Islet of Langerhans (tissue), 1 donor: ENCODE data around the genes CFHR5, ASPM and CRB1.

GRCh38 chr1:196977077-196977778 lies at the start of gene CFHR5:
CFHR5 (plus strand) TSS chr1:196977556.
- RRBS: no CpG with 5 or more reads among the region's 8 CpGs

DNA sequence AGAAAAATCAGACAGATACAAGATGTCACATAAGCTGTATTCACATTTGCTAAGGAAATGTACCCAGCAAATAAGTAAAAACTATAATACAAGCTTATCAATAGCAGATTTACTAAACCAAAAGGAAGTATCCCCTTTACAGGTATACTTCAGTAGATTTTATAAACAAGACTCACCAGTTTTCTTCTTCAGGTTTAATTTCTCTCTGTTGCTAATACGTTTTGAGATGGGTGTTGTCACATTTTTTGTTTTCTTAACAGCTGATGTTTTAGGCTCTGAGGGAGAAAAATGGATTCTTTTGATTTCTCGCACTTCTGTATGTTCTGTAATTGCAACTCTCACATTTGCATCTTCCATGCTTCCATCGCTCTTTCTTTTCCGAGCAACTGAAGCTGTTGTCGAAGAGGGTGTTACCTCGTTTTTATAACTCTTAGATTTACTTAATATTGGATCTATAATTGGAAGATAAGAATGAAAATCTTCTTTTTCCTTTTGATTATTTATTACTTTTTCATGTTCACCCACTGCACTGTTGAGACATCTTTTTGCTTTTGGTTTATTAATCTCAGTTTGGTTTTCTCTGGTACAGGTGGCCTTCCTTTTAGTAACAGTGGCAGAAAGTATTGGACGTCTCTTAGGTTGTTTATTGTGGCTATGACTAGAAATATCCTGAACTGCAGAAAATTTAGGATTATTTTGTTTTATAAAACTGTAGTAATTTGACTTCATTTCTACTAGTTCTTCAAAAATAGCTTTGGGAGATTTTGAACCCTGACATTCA lies 4.1 kb downstream of the ASPM start:
- RRBS: no CpG with 5 or more reads among the region's 7 CpGs

- RRBS: 4% methylated on average over 29 of the region's 60 CpGs
Observed at GRCh38 chr1:197145780-197146766, at the start of gene ASPM. ASPM (minus strand) TSS chr1:197146669.

DNA sequence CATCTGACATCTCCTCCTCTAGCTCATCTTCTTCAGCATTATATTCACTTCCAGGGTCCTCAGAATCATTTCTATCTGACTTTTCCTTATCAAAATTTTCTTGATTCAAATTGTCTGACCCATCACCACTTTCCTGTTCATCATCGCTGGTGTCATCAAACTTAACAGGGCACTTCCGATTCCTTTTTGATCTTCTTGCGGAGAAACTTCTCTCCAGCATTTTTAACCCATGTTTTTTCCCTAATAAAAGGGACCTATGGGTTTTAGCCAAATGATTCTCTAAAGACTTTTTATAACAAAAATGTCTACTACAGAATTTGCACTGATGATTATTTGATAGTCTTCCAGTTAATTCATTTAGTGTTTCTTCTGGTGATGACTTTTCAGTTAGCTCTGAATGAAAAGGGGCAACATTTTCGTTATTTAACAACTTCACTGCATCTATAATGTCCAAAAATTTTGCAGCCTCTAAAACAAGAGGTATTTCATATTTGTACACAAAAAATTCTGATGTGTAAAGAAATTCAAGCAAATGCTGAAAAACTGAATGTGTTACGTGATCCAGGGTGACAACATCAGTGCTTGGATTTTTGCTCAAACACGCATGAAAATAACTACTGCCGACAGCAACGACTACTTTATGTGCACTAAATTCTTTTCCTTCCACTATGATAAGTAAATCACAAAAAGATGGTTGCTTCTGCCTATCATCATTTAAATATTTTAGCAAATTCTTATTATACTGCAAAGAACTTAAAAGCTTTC lies 1.4 kb downstream of the ZBTB41 start:
- RRBS: no CpG with 5 or more reads among the region's 8 CpGs

DNA sequence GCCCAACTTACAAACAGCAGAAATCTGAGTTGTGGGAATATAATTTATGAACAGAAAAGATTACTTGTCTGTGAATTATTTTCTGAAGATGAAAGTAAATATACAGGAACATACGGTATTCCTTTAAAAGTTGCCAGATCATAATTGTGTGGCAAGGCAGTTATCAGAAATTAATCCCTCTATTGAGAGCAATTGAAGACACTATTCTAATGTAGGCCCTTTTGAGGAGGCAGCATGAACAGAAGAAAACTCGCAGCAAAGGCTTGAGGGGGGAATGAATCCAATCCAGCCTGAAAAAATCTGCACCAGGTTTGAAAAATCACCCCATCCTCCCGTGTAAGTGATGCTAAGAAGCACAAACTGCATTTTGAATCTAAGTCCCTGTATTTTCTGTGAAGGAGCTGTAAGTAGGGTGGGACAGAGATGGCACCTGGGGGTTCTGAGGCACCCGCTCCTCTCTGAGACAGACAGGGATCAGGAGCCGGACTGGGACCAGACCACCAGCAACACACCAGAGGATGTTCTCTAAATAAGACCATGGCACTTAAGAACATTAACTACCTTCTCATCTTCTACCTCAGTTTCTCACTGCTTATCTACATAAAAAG lies at the start of gene CRB1:
Gene CRB1 (plus strand): TSS at position 377 of the 608 bp plus-strand sequence.
- RRBS: no CpG with 5 or more reads among the region's 5 CpGs

GRCh38 chr1:197464041-197464450 lies 196.0 kb downstream of the CRB1 start:
- RRBS: no CpG with 5 or more reads among the region's 7 CpGs

GRCh38 chr1:197774481-197775099 lies 690 bp downstream of the DENND1B start:
- RRBS: 2% methylated on average over 30 of the region's 47 CpGs

DNA sequence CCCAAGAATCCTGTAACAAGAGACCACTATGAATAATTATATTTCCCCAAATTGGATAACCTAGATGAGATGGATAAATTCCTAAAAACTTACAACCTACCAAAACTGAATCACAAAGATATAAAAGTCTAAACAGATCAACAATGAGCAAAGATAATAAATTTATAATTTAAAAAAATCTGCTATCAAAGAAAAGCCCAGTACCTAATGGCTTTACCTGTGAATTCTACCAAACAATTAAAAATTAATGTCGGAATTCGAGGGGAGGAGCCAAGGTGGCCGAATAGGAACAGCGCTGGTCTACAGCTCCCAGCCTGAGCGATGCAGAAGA lies 26.8 kb upstream of the DENND1B start:
- RRBS: no CpG with 5 or more reads among the region's 5 CpGs

- RRBS: no CpG with 5 or more reads among the region's 12 CpGs
Observed at GRCh38 chr1:198157921-198158622, 1.3 kb downstream of the NEK7 start.

- RRBS: 6% methylated on average over 2 of the region's 40 CpGs
Observed at GRCh38 chr1:198158623-198159627, 2.1 kb downstream of the NEK7 start.

DNA sequence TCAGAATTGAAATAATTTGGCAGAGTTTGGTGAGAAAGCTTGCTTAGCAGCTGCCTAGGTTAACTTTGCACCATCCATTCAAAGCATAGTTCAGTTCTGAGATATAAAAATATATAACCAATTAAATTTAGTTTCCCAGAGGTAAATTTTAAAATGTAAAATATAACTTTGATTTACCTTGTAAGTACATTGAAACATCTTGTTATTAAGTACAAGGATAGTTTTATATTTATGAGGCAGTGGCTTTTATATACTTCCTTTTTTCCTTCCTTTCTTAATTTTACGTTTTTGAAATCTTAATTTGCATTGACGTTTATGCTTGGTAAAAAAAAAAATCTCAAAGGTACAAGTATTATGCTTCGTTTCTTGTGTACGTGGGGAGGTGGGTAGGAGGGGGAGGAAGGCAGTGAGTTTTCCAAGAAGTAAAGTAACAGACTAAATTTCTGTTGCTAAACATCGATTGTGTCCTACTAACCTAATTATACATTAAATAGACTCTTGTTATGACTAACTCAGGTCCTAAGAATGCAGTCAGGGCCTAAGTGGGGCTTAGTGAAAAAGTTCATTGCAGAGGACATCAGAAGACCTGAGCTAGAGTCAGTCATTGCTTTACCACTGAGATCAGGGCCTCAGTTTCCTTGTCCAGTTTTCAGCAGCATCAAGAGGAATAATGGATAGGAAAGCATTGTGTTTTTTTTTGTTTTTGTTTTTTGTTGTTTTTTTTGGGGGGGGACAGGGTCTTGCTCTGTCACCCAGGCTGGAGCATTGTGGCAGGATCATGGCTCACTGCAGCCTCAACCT lies 17.4 kb downstream of the NEK7 start:
- RRBS: no CpG with 5 or more reads among the region's 5 CpGs

DNA sequence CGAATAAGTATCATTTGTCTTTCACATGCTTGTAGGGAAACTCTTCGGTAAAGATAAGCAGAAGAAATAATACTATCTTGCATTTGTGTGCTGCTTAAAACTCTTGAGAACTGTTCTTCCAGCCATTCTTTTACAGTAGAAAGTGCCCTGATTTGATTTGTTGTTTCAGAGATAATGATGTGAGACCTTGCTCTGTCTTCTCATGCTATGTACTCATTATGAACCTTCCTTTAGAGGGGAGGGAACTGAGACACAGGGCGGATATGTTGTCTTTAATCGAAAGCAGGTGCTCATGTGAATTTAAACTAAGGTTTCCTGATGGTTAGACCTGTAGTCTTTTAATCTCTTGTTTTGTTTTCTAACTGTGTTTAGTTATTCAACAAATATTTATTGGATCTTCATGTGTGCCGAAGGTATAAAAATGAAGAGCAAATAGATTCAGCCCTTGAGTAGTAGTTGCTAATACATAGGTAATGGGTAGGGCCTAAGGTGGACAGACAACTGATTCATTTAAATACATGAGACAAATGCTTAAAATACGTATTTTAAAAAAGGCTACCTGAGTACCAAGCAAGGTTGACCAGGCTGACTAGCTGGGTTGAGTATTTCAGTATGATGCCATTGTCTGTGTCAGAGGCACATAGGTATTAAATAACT lies 19.1 kb downstream of the NEK7 start:
- RRBS: no CpG with 5 or more reads among the region's 6 CpGs

DNA sequence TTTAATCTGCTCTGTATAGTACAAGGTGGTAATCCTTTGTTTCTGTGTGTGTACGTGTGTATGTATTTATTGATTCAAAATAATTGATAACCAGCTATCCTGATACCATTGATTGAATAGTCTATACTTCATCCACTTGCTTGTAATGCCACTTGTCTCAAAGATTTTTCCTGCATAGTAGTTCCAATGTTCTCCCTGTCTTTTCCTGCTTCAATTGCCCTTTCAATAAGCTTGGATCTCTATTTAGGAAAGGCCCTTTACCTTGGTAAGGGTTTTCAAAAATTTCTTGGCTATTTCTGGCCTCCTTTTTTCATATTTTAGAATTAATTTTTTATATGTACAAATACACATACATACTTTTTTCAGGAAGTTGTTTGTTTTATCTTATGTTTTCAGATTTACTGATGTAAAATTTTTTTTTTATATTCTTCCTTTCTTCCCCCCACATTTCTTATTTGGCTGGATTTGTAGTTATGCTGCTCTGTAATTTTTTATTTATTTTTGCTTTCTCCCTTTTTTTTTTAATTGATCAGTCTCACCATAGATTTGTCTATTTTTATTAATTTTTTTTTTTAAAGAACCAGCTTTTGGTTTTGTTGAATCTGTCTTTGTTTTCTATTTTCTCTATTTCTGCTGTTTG lies 35.1 kb downstream of the NEK7 start:
- RRBS: no CpG with 5 or more reads among the region's 1 CpG

DNA sequence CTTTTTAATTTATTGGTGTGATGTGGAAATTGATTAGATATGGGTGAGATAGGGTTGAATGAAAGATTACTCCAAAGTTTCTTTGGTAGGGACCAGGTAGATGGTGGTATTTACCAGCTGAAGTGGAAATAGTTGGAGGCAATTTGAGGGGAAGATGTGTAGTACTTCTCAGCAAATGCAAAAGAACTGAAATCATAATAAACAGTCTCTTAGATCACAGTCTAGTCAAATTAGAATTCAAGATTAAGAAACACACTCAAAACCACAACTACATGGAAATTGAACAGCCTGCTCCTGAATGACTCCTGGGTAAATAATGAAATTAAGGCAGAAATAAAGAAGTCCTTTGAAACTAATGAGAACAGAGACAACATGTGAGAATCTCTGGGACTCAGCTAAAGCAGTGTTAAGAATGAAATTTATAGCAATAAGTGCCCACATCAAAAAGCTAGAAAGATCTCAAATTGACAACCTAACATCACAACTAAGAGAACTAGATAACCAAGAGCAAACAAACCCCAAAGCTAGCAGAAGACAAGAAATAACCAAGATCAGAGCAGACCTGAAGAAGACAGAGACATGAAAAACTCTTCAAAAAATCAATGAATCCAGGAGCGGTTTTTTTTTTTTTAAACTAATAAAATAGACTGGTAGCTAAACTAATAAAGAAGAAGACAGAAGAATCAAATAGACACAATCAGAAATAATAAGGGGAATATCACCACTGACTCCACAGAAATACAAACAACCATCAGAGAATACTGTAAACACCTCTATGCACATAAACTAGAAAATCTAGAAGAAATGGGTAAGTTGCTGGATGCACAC lies 35.8 kb downstream of the NEK7 start:
- RRBS: no CpG with 5 or more reads among the region's 1 CpG

- RRBS: no CpG with 5 or more reads among the region's 5 CpGs
Observed at GRCh38 chr1:198253543-198254270, 96.9 kb downstream of the NEK7 start.

GRCh38 chr1:198263938-198264392 lies 107.2 kb downstream of the NEK7 start:
- RRBS: no CpG with 5 or more reads among the region's 2 CpGs

GRCh38 chr1:198320004-198321152 lies 163.6 kb downstream of the NEK7 start:
- RRBS: no CpG with 5 or more reads among the region's 7 CpGs

DNA sequence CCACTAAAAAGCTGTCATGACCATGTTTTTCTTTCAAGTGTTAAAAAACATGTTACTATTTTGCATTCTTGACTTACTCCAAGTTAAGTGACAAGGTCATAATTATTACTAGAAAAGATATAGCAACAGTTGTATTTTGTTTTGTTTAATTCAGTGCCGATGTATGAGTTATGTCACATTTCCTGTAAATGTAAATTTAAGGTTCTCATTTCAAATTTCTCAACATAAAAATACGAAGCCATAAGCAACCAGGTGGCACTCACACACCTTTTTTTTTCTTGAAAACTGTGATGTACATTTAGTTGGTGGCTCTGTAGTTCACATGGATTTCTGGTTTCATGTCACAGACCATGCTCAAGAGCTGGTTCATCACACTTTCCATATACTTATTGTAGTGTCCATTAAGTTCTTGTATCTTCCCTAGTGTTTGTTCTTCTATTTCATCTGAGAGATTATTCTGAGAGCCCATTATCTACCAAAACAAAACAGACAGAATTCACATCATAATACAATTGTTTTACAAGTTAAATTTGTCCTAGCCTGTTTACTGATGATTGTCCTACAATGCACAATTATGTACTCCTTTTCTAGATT lies 17.3 kb downstream of the ATP6V1G3 start:
- RRBS: no CpG with 5 or more reads among the region's 2 CpGs

DNA sequence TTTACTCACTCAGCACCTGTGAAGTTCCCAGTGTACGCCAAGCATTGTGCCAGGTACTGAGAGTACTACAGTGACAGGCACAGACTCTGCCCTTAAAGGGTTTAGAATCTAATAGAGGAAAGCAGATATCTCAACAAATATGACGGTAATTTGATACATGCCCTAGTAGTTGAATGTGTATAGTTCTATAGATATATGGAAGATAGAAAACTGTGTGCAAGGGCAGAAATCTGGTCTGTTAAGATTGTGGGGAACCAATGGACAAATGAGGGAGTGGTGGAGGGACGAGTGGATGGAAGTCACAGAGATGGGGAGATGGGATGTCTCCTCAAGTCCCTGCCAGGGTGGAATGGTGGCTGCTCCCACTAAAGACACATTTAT lies 90.8 kb downstream of the PTPRC start:
- RRBS: no CpG with 5 or more reads among the region's 3 CpGs

DNA sequence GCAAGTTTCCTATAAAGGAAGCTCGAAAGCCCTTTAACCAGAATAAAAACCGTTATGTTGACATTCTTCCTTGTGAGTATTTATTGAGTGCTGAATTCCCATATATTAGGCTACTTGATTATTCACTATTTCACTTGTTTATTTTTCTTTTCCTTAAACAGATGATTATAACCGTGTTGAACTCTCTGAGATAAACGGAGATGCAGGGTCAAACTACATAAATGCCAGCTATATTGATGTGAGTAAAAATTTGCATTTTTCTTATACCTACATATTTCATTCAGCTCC lies 93.4 kb downstream of the PTPRC start:
- RRBS: no CpG with 5 or more reads among the region's 4 CpGs